Suprapubic skin (tissue), 4 donors: Measurements from ENCODE around the genes OR6B2 and ANKMY1.

DNA sequence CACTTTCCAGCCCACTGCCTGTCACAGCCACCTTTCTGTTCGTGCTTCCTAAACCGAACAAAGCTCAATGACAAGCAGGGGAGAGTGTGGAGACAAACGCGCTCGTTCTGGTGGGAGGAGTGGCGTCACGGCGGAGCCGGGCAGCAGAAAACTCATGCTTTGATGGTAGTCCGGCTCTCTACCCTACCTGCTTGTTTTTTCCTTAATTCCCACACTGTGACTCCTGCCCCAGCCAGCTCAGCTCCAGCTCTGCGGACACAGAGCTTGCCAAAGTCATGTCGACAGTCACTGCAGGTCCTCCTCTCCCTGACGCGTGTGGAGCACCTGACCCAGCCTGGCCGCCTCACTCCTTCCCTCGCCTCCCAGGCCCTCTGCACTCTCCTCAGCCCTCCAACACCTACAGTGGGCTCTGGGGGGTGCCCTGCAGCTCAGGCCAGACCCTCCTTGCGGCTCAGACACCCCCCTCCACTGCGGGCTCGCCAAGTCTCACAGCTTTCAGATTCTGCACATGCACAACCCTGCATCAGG, 68.4 kb downstream of the NDUFA10 start:
- PRO-cap, result no peak
- RAMPAGE, long total RNA, 4 experiments, result no peak in any of the 4 experiments

DNA sequence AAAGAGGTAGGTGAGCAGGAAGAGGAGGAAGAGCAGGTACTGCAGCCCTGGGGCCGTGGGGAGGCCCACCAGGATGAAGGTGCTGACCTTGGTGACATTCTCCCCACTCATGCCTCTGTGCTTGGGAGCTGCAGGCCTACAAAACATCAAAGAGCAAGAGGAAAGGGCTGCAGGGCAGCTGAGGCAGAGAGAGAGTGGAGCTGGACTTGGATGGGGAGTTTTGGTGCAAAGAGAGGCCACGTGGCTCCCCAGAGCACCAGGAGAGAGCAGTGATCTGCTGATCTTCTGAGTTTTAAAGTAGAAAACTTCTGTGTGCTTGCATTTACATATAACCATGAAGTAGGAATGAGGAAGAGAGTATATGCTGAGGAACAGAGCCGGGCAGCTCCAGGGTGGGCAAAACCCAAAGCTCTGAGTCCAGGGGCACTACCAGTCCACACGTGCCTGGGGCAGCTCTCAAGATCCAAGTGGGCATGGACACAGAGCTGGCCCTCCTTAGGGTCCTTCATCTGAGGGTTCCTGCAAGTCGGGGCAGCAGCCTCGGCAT, at the start of gene OR6B2:
TSS of gene OR6B2 (minus strand) at position 111 of the 547 bp plus-strand sequence.
- PRO-cap, result no peak
- RAMPAGE, long total RNA, 4 experiments, result no peak in any of the 4 experiments

GRCh38 chr2:240232903-240233636, 92.6 kb upstream of the OTOS start:
- PRO-cap, result no peak
- RAMPAGE, long total RNA, 4 experiments, result no peak in any of the 4 experiments

DNA sequence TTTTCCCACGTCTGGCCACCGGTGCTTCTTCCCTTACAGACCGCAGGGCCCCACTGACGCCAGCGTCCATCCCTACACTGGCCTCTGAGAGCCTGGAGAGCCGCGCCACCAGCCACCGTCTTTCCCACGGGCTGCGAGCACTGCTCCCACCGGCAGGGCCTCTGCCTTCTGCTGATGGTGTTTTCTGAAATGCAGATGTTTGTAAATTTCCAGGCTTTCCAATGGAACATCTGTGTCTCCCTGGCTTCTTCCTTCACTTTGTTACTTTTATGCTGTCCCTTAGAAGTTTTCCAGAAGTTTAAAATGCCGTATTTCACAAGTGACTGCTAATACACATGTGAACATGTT, 37.2 kb upstream of the GPC1 start:
- PRO-cap, result no peak
- RAMPAGE, long total RNA, 4 experiments, result no peak in any of the 4 experiments

DNA sequence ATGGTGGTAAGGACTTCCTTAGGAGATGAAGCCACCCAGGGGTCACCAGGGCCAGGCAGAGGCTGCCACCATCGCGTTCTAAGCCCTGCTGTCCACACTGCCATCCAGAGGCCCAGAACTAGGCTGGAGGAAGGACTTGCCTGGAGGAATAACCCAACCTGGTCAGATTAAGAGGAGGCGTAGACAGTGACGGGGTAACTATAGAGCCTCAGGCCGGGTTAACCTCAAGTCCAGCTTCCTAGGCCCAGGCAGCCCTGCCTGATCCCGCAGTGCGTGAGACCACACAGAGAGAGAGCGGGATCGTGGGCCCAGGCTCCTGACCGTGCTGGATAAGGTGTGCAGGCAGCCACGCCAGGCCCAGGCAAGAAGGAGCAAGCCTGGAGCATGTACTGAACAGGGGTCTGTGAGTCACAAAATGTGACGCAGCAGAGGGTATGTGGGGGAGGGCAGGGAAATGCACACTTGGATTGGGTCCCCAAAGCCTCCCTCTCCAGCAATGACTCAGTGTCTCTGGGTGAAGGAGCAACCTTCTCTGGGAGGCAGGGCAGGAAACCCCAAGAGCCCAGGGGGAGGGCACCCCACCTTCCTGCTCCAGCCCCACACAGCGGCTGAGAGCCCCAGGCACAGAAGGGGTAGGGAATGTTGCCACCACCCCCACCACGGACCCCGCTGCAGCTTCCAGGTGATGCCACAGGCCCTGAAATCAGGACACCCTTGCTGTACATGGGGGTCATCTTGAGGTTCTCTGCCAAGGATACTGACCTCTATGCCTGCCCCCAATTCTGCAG, 1.5 kb upstream of the GPC1 start:
- PRO-cap, result bidirectional peak, plus-strand start at position 547 of the sequence, minus-strand start at position 366 of the sequence
- RAMPAGE, long total RNA, 4 experiments, result no peak in any of the 4 experiments

DNA sequence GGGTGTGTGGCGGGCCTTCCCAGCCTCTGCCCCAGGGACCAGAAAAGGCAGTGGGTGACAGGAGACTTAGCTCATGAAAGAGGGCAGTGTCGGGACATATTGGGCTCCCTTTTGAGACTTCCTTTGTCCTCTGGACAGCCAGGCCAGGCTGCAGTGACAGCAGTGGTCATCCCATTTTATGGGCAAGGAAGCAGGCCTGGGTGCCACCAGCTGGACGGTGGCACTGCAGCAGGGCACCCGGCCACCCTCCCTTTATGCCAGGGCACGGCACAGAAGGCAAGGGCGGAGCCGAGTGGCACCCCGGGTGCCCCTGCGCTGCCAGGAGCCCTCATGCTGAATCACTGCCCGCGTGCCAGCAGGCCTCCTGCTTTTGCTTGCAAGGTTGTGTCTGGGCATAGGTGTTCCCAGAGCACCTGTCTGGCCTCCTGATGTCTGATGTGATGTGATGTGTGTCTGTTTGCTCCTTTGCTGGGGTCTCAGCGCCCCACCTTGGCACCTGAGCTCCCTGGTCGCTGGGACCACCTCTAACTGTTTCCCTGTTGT, 3.3 kb downstream of the GPC1 start:
- PRO-cap, result no peak
- RAMPAGE, long total RNA, 4 experiments, result no peak in any of the 4 experiments

DNA sequence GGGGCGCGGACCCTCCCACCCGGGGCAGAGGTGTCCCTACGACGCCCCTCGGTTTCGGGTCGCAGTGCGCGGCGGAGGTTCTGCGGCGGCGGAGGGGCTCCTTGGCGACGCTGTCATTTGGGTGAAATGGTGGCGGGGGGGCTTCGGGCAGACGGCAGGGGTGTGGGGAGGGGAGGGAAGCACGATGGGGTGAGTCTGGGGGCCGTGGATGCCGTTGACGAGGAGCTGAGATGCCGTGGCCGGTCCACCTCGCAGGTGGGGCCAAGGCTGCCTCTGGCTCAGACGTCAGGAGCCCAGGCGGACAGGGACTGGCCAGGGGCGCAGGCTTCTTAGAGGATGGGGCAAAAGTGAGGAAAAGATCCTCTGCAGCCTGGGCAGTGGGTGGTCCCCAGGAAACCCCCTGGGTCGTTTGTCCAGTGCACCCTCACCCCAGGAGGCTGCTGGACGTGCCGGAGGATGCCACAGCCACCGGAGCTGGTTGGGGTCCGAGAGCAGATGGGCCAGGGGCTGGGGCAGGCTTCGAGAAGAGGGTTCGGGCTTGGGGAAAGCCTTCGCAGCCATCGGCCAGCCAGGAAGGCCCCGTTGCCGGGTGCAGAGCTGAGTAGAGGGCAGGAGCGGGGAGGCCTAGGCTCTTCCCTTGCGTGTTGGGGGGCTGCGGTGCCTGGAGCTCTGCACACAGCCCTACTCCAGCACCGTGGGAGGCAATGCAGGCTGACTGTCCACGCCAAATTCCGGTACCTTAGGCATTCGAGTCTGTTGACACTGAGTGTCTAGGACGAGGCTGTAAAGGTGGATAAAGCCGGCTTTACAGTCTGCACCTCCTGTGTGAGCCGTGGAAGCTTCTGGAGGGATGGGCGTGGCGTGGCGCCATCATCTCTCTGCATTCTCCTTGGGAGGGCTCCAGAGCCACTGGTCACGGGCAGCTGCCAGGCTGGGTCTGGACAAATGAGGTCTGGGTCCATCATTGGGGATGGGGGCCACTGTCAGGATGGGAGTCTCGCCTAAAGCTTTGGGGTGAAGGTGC, 18.8 kb downstream of the GPC1 start:
- PRO-cap, result no peak
- RAMPAGE, long total RNA, 4 experiments, result no peak in any of the 4 experiments

DNA sequence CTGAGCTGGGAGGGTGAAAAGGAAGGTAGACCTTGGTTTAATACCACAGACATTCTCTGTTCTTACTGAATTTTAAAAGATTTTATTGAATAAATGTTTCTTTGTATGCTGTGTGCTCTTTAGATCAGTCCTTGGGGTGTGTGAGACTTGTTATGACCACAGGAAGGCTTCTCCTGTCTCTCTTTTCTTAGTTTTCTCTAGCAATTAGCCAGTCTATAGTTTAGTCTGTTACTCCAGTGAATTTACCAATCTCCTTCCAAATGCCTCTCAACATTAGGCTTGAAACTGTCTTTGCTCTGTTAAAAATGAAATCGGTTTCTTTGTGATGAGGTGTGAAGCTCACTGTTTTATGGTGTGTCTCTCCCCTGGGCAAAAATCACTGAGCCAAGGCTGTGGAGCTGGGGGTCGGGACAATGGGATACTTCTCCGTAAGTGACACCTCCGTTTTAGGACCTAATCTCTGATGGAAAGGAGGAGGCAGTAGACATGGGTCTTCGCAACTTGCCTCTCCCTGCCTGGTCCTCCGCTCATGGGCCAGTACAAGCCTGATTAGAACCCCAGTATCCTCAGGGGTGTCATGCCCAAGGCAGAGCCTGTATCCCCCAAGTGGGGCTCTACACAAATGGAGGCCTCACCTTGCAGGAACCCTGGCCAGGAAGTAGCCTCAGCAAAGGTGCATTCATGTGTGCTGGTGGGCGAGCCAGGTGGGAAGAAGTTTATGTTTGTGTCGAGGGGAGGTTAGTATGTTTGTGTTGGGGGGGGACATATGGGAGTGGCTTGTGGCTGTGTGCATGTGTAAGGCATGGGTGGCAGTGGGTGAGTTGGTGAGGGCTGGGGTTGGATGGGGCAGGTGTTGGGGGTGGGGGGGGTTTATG, 60.1 kb downstream of the ANKMY1 start:
- PRO-cap, result no peak
- RAMPAGE, long total RNA, 4 experiments, result start-site peak on the minus strand in 2 of 4 experiments, centred at positions 485 to 686 of the sequence, 6 to 15 reads per replicate

DNA sequence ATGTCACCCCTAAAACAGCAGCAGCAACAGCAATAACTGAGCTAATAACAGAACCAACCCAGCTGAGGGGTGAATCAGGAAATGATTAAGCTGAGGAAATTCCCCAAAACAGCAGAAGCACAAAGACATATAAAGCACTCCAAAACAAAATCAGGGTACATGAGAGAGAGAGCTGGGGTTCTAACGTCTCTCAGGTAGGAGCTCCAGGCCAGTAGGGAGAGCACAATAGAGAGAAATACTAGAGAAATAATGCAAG, 43.8 kb downstream of the ANKMY1 start:
- PRO-cap, result no peak
- RAMPAGE, long total RNA, 4 experiments, result no peak in any of the 4 experiments

DNA sequence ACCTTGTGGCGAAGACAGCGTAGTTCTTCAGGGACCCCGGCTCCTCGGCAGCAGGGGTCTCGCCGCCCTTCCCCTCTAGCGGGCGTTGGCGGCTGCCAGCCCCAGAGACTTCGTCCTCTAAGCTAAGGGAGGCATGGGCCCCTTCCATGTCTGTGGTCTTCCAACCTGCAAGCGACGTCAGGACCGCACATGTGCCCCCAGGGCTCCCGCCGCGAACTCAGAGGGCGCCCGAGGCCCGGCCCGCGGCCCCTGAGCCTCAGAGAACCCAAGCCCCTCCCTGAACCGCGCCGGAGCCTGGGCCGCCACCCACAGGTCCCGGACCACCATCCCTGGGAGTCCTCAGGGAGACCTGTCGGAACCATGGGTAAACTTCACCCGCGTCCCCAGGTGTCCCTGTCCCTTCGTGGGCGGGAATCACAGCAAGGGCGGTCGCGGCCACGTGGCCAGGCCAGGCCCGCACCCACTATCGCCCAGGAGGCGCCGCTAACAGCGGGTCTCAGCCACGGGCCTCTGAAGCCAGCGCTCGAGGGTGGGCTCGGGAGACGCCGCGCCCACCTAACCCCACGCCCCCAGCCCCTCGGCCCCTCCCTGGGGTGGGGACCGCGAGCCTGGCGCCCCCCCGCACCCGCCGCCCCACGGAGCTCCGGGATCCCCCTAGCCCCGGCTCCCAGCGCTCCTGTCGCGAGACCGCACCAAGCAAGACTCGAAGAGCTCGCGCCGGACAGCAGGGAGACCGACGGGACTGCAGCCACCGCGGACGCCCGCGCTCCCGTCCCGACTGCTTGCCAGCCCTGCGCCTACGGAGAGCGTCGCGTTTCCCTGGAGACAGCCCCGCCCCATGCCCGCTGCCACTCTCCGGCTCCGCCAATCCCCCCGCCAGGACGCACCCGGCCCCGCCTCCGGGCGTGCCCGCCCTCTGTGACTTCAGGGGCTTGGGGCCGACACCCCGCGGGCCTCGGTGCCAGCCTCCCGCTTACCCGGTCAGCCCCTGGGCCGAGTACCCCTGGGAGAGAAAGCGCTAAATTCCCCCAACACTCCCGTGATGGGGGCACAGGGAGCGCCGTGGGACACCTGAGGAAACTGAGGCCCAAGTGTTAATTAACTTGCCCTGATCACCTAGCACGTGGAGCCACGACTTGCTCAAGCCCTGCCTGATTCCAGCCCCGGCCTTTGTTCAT, at the start of gene ANKMY1:
TSS of gene ANKMY1 (minus strand) at position 801 of the 1,178 bp plus-strand sequence.
- PRO-cap, result no peak
- RAMPAGE, long total RNA, 4 experiments, result no peak in any of the 4 experiments

DNA sequence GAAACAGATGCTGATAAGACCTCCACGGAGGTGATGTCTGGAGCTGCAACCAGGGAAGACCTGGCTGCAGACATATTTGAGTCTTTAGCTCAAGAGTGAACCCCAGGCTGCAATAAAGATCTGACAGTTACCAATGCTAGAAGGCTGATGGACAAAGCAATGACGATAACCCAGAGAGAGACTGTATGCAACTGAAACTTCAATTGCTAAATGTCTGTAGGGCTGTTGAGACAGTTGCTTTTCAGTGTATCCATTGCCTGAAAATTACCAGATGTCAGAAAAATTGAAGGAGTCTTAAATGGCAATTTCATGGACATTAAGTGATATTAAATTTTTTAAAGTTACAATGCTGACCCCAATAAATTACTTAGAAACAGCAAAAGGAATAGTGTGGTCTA, 495 bp upstream of the DUSP28 start:
- PRO-cap, result no peak
- RAMPAGE, long total RNA, 4 experiments, result no peak in any of the 4 experiments

DNA sequence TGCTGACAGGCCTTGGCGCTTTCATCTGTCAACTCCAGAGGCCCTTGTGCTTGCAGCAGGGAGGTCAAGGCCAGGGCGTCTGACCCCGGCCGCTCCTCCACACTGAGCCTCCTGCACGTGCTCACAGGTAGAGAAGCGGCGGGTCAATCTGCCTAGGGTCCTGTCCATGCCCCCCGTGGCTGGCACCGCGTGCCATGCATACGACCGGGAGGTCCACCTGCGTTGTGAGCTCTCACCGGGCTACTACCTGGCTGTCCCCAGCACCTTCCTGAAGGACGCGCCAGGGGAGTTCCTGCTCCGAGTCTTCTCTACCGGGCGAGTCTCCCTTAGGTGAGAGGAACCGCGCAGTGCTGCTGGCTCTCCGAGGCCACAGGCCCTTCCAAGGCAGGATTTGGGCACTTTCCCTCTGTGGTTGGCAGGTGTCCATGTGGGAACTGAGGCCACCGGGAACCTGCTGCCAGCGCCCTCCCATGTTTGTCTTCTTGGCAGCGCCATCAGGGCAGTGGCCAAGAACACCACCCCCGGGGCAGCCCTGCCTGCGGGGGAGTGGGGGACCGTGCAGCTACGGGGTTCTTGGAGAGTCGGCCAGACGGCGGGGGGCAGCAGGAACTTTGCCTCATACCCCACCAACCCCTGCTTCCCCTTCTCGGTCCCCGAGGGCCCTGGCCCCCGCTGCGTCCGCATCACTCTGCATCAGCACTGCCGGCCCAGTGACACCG, 9.8 kb downstream of the CAPN10 start:
- PRO-cap, result no peak
- RAMPAGE, long total RNA, 4 experiments, result no peak in any of the 4 experiments

DNA sequence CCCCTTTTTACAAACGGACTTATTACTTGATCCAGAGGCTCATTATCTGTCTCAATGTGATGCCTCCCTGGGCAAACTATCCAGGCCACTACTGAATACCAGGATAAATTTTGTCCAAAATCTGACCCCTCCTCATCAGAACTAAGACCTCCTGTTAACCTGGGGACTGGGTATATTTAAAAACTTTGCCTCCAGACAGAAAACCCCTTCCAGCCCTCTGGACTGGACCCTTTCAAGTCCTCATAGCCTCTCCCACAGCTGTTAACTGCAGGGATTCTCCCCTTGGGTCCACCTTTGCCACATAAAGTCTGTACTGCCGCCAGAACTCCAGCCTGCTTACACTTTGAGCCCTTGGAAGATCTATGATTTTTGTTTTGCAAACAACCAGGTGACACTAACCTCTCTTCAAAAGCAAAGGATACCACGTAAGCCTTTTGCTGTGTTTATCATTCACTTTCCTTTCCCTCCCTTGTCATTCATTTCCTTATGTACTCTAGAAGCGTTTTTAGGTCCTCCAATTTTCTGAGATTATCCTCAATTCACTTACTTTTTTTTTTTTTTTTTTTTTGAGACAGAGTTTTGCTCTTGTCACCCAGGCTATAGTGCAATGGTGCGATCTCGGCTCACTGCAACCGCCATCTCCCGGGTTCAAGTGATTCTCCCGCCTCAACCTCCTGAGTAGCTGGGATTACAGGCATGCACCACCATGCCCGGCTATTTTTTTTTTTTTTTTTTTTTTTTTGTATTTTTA, 4.1 kb upstream of the AGXT start:
- PRO-cap, result no peak
- RAMPAGE, long total RNA, 4 experiments, result no peak in any of the 4 experiments

GRCh38 chr2:240889841-240890249, 6.1 kb downstream of the MAB21L4 start:
- PRO-cap, result no peak
- RAMPAGE, long total RNA, 4 experiments, result no peak in any of the 4 experiments

- PRO-cap, result unidirectional peak, minus-strand start at chr2:240896833
- RAMPAGE, long total RNA, 4 experiments, result start-site peak on the minus strand in 2 of 4 experiments, at chr2:240896819-240896895 at its widest, 10 to 18 reads per replicate
Measured at GRCh38 chr2:240896539-240897116, 672 bp upstream of the MAB21L4 start.

DNA sequence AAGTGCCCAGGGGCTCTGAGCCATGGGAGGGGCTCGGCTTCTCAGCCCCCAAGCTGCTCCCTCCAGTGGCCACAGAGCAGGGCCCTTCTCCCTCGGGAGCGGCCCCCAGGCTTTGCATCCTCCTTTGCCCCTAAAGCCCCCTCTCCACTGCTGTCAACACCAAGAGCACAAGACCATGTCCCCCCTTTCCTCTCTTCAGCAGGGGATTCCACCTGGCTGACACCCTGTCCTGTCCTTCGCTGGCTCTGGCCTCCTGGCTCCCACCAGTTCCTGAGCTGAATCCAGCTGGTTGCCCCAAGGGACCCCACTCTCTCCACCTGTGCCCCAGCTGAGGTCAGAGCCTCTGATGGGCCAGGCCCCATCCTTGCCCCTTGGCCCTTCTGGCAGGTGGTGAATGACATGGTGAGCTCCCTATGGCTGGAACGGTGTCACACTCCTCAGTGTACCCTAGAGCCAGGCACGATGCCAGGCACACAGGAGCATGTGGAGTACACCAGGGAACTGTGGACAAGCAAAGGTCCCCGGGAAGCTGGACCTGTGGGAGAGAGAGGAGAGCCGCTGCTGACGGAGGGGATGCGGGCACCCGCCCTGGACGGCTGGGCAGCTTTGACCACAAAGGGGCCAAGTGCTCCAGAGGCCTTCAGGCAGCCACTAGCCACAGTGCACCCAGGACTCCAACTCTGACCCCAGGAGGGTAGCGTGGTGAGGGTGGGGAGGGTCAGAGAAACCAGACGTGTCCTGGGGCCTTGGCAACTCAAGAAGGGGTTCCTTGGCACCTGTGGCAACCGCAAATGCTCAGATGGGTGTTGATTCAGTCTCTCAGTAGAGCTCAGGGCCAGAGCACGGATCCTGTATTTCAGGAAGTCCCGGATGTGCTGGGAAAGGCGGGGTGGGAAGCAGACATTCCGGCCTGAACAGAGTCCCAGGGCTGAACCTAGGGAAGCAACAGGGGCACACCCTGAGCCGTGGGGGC, 2.1 kb upstream of the MAB21L4 start:
- PRO-cap, result no peak
- RAMPAGE, long total RNA, 4 experiments, result no peak in any of the 4 experiments

GRCh38 chr2:241011583-241012151, 13.2 kb downstream of the SNED1 start:
- PRO-cap, result no peak
- RAMPAGE, long total RNA, 4 experiments, result no peak in any of the 4 experiments

- PRO-cap, result no peak
- RAMPAGE, long total RNA, 4 experiments, result start-site peak on the minus strand in 1 of 4 experiments, at chr2:241033560-241033732 at its widest, 7 reads per replicate
Measured at GRCh38 chr2:241033536-241034000, 35.1 kb downstream of the SNED1 start.

- PRO-cap, result no peak
- RAMPAGE, long total RNA, 4 experiments, result no peak in any of the 4 experiments
Measured at GRCh38 chr2:241059496-241060066, 42.5 kb downstream of the MTERF4 start.

- PRO-cap, result no peak
- RAMPAGE, long total RNA, 4 experiments, result no peak in any of the 4 experiments
Measured at GRCh38 chr2:241081162-241081959, 20.7 kb downstream of the MTERF4 start.